Cerebral cortex (tissue), 2 donors: ENCODE measurements around a stretch of chr5.

DNA sequence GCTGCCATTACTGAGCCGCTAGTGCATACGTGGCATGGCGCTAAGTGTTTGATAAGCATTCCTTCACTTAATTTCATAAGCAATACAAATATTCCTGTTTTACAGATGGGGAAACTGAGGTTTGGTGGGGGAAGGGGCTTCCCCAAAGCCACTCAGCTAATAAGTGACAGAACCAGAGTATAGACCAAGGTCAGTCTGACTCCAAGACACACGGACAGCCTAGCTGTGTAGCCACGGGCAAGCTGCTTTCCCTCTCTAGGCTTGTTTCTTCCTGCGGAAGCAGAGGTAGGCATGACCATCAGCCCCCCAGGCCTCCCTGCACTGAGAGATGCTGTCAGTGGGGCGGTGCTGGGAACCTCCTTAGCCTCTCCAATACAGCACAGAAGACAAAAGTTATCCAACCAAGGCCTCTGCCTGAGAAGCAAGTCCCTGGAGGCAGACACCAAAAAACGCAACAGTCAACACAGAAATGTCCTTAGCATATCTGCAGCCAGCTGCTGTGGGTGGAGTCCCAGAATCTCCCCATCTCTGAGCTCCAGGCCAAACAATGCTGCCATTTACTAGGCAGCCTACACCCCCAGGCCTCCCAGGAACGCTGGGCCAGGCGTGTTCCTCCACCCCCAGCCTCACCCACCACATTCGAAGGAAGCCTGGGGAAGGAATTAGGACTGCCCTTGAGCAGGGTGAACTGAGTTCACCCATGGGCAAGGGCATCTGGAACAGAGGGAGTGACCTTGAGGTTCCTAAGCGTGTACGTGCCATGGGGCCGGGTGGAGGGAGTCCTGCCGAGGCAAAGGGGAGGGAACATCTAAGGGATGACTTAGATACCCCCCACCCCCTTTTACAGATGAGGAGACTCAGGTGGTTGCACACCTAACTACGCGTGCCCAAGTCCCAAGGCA lies 43.8 kb downstream of the STK10 start:
- PRO-cap, 2 experiments, result no peak in any of the 2 experiments

DNA sequence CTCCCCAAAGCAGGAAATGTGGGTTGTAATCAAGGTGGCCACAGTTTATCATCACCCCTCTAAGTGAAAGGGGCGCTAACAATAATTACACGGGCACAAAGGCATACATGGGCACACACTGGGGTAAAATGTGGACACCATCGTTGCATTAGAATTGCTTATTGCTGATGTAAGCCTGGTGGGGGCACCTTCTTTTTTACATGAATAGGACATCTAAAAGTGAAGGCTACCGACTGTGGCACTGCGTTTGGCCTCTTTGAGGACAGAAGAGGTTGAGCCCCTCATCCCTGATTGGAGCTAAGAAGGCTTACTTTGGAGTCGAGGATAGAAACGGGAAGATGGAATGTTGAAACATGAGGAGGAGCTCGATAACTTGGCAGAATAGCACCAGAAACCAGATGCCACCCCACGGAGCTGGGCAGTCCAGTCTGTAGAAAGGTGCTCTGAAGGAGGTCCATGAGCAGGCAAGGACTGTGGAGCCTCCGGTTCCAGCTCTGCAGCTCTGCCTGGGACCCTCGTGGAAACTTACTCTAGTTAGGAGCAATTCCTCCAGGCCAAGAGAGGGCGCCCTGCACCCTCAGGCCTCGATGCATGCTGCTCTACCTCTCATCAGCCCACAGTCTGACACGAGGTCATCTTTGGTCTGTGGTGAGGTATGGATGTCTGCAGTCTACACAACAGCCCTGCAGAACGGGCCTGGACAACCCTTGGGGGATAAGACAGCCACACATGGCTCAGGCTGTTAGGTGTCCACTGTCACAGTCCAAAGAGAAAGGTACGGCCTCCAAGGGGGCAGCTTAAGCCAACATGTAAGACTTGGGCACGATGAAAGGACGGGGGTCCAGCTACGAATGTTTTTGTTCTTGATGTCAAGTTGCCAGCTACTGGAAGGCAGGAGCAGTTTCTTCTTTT lies 50.5 kb upstream of the UBTD2 start:
- PRO-cap, 2 experiments, result no peak in any of the 2 experiments

DNA sequence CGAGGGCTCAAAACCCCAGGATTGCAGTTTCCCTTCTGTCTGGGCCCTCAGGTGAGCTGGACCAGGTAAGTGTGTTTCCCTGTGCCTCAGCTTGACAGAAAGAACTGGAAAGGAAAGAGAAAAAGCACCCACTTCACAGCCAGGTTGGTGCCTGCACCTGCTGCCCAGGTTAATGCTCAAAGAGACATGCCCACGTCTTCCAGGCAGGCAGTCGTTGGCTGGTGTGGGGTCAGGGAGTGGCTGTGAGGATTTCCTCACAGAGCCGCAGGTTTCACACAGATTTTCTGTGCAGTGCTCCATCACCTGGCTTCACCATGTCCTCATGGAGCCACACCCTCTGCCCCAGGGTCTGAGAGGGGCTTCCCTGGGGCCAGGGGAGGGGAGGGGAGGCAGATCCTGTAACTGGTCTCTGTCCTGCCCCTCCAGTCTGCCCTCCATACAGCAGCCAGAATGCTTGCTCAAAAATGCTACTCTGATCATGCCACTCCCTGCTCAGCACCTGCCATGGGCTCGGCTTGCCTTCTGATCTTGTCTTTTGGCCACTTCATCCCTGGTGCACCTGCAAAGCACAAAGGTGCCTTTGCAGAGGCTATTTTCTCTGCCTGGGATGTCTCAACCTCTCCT lies 82.5 kb upstream of the UBTD2 start:
- PRO-cap, 2 experiments, result no peak in any of the 2 experiments

- PRO-cap, 2 experiments, result peak in 1 of 2 experiments; most common plus-strand start chr5:172370477 (in 1)
Observed at GRCh38 chr5:172370240-172370589, 84.1 kb downstream of the SH3PXD2B start.

DNA sequence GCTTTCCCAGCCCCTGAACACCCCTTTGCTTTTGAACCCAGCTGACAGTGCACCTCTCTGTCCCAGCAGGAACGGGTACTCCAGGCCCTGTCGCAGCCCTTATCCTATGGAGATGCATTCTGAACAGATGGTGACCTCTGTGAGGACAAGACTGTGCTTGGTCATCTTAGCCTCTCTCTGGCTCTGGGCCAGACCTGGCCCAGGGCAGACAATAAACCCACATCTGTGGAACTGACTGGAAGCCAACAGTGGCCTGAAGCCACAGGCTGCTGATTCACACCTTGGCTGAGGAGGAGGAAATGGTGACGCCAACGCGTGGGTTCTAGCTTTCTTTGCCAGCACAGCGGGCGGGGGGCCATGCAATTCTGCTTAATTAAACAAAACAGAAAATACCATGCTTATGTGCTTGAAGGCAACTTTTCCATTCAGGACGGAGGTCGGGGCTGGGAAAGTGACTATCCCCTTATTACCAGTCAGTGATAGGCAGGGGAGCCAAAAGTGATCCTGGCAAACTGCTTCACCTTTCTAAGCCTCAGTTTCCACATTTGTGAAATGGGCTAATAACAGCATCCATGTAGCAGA lies 10.8 kb downstream of the SH3PXD2B start:
- PRO-cap, 2 experiments, result no peak in any of the 2 experiments

DNA sequence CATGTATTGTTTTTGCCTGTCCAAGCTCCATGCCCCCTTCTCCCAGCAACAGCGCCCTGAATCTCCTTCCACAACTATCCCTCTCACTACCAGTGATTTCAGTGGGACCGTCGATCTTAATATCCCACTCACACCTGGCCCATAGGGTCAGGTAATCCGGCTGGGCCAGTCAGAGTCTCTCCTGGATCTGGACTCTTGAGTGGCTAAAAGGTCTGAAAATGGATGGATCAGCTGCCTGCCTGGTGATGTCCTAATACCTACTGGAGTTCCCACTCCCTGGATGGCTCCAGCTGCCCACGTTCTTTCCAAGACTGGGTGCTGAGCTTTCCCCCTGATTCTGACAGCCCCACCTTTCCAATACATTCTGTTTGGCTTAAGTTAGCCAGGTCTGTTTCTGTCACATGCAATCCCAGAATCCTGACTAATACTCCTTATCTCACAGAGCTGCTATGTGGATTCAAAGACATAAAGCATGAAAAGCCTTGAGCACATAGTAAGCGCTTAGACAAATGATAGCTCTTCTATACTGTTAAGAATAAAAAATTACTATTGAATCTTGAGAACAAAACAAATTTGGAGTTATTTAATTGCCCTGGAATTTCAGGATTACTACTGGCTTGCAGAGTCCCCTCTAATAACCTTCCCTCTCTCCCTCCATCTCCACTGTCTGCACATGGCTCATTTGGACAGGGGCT lies 10.2 kb downstream of the SH3PXD2B start:
- PRO-cap, 2 experiments, result no peak in any of the 2 experiments

DNA sequence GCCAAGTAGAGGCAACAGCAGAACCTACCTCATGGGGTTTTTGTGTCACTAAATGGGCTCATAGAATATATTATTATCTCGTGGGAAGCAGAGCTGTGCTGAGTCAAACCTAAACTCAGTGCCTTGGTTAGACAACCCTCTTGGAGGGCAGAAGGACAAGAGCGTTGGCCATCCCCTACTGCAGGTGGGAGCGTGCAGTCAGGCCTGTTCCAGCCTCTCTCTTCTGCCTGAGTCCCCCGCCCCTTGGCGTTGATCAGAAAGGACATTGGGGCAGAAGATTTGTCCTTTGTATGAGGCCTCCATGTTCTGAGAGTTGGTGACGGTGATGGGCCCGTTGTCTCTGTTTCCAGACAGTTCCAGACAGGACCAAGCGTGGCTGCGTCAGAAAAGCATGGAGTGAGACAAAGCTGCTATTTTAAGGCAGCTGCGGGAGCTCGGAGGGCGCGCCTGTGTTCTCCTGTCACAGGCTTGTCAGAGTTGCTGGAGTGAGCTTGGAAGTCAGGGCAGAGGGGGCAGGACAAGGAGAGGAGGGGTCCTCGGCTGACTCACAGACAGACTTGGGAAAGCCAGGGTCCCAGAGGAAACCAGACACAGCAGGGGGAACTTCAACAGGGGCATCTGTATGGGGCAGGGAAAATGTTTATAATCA lies 32.1 kb upstream of the SH3PXD2B start:
- PRO-cap, 2 experiments, result no peak in any of the 2 experiments

GRCh38 chr5:172607119-172607903 lies 33.8 kb upstream of the NEURL1B start:
- PRO-cap, 2 experiments, result no peak in any of the 2 experiments

- PRO-cap, 2 experiments, result no peak in any of the 2 experiments
Observed at GRCh38 chr5:172616695-172617178, 24.3 kb upstream of the NEURL1B start.

DNA sequence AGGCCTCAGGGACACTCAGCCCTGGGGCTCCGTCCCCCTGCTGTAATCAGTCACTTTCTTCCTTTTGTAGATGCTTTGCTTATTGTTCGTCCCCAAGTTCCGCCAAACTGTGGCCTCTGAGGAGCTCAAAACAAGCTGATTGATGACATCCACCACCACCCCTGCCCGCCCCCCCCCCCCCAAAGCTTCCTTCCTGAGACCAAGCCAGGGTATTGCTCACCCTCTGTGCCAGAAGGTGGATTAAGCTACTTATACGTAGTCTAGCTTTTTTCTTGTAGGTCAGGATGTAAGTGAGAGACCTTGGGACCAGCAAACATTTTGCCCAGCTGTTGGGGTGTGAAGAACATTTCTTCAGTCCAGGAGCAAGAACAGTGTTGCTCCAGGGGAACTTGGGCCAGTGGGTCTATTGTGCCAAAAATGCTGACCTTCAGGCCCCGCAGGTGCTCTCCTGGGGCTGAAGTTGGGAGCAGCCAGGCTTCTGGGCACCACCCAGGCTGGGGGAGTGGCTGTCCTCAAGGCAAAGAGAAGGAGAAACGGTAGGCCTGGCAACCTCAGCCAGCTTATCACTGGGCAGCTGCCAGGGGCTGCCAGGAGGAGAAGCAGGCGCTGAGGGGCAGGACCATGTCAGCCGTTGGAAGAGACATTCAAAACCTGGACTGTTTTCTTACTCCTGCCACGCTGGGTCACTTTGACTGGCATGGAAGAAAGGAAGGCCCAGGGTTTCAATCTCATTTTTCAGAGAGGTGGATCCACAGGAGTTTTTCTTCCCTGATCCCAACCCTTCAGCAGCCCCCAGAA lies 18.0 kb downstream of the NEURL1B start:
- PRO-cap, 2 experiments, result no peak in any of the 2 experiments

DNA sequence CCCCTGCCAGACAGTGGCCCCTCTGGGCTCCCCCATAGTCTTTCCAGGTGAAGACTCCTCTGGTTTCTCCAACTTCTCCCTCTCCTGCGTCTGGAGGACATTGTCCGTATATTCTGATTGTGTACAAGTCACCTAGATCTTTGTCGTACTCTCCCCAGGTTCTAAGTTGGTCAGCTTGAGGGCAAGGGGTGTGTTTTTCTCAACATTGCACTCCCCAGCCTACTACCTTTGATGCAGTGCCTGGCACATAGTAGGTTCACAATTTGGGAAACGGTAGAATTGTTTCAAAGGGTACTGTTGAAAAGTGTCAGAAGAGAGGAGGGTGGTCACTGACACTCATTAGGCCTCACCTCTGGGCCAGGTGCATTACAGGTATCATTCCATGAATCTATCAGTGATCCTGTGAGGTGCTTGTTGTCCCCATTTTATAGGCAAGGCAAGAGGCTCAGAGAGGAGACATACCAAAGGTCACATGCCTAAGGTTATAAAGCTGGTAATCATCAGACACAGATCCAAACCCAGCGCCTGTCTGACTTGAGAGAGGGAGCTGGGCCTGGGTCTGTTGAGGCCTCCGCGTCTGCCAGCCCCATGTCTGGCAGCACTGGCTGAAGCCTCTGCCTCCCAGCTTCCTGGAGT lies 3.9 kb upstream of the DUSP1 start:
- PRO-cap, 2 experiments, result no peak in any of the 2 experiments

DNA sequence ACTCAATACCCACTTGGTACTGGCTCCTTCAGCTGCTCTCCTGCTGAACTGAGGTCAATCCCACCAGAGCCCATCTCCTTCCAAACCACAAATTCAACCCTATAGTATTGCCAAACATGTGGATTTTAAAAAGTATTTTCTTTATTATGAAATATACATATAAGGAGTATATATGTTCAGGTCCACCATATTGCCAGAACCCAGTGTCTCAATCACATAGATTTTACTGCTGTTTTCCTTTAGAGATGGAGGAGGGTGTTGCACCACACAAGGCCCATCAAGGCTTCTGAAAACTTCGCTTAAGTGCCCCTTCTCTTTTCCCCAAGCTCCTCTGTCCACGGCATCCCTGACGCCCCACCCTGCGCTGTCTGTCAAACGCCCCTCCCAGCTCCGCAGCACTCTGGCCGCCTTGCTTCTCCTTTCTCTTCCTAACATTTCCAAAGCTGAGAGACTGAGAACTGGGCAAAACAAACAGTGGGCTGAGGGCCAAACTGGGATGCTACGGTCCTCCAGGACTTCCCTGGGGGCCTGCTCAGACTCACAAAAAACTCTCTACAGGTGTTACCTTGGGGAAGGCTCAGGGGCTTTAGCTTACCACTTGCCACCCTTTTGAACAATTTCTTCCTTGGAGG lies 28.4 kb upstream of the ERGIC1 start:
- PRO-cap, 2 experiments, result peak in 1 of 2 experiments; most common plus-strand start position 440 of the sequence (in 1); most common minus-strand start position 370 of the sequence (in 1)

DNA sequence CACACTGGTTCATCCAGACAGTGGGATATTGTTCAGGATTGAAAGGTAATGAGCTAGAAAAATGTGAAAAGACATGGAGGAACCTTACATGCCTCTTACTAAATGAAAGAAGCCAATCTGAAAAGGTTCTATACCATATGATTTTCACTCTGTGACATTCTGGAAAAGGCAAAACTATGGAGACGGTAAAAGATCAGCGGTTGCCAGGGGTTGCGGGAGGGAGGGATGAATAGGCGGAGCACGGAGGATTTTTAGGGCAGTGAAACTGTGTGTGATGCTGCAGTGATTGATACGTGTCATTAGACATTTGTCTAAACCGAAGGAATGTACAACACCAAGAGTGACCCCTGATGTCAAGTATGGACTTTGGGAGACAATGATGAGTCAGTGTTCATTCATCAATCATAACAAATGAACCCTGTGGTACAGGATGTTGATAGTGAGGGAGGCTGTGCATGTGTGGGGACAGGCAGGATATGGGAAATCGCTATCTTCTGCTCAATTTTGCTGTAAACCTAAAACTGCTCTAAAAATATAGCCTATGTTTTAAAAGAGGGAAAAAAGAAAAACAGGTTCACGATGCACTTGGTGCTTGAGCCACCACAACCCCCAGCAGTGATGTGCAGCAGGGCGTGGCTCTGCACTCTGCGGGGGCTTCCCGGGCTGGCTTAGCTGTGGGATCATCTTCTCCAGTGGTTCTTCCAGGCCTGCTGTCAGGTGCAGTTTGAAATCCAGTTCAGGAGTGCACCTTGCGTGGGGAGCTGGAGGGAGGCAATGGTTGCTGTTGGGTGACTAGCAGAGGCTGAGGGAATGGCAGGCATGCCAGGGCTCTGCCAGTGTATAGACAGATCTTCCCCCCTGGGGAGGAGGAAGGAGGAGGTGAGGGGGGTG lies 34.5 kb downstream of the ERGIC1 start:
- PRO-cap, 2 experiments, result peak in 1 of 2 experiments; most common minus-strand start position 812 of the sequence (in 1)

DNA sequence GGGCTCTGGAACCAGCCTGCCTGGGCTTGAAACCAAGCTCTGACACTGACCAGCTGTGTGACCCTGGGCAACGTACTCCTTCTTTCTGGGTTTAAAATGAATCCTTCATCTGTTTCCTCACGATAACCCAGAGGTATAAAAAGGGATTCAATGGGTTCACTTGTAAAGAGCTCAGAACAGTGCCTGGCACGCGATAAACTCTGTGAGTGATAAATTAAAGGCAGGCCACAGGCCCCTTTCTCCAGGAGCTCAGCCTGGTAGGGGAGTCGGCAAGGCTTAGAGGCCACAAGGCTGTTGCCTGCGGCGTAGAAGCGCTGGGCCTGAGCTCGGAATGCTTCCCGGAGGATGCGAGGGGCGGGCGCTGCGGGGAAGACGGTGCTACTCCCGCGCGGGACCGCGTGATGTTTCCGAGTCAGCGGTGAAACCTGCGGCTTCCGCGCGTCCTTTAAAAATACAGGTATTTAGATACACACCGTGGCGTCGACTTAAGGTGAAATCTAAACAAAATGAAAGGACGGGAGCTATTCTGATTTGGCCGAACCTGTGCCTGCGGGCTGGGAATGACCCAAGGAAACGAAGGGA lies 6.4 kb downstream of the NKX2-5 start:
- PRO-cap, 2 experiments, result no peak in any of the 2 experiments

GRCh38 chr5:173316584-173317383 lies 11.4 kb downstream of the STC2 start:
- PRO-cap, 2 experiments, result no peak in any of the 2 experiments

DNA sequence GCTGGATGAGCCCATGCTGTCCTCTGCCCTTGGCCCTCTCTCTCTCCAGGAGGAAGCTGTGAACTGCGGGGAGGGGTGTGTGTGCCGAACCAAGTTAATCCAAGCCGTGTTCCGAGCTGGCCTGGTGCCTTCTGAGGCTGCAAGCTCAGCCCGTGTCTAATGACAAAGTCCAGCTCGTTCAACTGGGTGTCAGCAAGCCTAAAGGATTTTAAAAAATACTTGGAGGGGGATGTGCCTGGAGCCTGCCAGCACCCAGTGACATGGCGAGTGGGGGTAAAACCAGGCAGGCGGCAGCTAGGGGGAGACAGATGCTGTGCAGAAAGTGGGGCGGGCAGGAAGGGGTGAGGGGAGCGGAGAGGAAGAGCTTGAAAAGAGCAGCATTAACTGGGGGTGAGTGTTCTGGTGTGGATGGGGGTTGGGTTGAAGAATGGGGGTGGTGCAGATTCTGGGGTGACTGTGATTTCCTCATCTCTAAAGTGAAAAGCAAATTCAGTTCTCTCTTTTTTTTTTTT lies 7.8 kb downstream of the STC2 start:
- PRO-cap, 2 experiments, result no peak in any of the 2 experiments

DNA sequence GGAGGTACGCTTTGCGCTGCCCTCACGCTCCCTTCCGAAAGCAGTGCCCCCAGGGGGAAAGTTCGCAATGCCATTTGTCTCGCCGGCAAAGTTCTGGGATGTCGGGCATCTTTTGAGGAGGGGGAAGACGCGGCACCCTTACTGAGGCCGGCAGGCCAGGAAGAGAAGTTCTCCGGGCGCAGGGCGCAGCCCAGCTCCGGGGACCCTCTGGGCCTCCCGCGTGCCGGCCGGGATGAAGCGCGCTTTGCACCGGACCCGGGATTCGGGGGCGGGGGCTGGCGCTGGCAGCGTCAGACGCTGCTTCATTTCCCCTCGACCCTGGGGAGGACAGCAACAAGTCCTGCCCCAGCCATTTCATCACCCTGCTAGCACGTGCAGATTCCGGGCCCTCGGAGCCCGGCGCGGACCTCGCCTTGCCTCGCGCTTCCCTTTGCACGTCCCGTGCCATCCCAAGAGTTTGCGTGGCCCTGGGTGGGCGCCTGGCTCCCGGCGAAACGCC lies 691 bp downstream of the STC2 start:
- PRO-cap, 2 experiments, result no peak in any of the 2 experiments

DNA sequence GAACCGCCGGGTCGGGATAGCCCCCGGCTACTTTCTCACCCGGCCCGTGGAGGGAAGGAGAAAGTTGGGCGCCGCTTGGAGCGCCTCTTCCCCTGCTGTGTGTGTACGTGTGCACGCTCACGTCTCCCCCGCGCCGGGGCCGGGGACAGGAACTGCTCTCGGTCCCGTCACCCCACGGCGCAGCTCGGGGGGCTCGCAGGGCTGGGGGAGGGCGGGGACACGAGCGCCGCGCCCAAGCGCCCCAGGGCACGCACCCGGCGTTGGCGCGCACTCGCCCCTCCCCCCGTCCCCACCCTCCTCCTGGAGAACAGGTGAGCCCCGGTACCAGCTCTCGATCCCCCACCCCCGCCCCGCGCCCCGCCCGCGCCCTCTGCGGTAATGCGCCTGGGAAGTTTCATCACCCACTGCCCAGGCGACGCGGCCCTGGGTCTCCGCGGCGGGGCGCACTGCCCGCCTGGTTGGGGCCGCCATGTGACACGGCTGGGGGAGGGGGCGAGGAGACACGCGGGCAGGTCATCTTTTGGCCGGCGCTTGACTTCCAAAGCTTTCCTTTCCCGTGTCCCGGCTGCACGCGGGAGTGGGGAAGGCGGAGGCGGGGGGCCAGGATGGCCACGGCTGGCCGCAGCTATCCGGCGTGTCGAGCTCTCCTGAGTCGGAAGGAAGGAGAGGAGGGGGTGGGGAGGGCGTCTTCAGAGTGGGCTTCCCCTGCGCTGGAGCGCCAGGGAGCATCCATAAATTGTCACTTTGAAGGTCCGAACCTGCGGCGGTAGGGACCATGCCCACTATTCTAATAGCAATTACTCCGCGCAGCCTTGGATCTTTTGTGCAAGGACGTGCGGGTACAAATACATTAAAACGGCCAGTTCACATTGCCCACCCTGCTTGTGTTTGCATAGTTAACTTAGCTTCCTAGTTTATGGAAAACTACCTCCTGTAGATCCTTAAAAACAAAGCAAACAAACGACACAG lies 1.5 kb upstream of the STC2 start:
- PRO-cap, 2 experiments, result no peak in any of the 2 experiments

- PRO-cap, 2 experiments, result no peak in any of the 2 experiments
Observed at GRCh38 chr5:173457159-173457828, 129.1 kb upstream of the STC2 start.

- PRO-cap, 2 experiments, result no peak in any of the 2 experiments
Observed at GRCh38 chr5:173533671-173534058, 82.8 kb downstream of the BOD1 start.